Smooth muscle cell (in vitro differentiated cells): ENCODE measurements around a stretch of chr7.

DNA sequence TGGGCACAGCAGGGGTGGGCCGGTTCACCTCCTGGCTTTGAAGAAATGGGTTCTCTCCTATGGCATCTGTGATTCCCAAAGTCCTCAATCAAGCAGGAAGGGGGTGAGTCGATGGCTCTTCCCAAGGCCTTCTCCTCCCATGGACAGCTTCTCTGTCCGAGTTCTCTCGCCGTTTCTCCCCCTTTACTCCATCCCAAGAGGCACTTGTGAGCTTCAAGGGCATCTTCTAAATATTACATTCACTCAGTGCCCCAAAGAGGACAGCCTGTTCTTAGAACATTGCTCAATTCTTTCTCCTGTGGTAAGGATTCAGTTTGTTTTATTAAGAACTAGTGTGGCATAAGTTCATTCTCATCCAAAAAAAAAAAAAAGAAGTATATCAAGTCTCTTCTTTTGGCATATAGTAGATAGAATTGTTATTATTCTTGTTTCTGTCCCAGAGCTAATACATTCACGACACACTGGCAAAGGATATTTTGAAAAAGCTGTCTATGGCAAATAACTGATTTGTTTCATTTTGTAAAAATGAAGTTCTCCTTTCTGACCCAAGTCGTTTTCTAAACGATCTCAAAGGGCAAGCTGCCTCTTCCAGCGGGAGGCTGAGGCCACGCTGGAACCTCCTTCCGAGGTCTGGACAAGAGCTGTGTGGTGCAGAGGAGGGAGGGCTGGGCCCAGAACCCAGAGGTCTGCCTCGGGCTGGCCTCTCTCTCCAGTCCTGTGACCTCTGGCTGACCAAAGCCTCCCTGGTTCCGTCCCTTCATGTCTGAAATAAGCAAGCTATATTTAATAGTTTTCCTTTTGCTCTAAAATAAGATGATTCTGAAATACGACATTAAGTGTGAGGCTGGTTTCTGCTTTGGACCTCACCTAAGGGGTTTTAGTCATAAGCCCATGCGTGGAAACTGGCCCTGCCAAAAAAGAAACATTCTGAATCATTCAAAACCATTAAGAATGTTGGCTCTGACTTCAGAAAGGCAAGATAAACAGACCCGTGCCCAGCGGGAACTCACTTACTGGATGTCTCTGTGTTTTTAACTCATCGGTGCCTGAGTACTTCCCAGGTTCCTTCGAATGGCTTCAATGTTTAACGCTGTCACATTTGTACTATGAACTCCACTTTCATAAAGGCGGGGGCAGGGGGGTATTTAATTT lies 157.0 kb upstream of the KLF14 start:
- RAMPAGE, long total RNA = no peak

DNA sequence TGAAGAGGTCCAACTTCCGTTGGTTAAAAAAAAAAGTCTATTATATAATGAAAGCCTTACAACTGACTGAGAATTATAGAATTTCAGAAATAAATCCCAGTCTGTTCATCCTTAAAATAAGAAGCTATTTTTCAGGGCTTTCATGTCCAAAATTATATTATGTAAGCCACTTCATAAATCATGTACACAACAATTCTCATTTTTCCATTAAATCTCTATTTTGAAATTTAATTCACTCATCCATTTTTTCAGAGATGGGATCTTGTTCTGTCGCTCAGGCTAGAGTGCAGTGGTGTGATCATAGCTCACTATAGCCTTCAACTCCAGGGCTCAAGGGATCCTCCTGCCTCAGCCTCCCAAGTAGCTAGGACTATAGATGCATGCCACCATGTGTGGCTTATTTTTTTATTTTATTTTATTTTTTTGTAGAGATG lies 203.7 kb upstream of the KLF14 start:
- RAMPAGE, long total RNA = no peak

DNA sequence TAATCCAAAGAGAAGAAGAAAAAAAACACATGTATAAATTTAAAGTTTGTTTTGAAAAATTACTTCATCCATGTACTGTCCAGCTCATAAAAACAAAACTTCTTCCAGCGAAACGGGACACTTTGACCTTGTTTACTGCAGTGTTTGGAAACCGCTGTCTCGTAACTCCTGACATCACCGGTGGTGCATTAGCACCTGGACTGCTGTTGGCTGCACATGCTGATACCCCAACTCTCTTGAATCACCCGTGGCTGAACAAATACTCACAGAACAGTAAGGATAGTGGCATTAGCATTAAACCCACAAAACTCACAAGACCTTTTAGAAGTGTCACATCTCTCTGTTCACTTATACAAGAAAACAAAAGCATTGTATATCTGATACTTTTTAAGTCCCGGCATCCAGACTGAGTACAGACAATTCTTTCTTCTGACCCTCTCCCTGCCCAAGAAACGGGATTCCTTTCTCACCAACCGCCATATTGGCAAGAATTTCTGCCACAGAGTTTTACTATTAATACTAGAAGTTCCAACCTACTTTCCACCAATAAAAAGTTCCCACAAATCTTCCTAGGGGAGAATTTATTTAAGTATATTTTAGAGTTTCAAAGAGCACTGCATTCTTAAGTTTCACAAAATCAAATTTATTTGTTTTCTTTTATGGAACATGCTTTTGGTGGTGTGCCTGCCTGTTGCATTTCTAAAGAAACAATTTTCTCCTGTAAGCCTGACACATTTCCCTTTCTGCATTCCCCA lies 208.3 kb upstream of the KLF14 start:
- RAMPAGE, long total RNA = no peak

DNA sequence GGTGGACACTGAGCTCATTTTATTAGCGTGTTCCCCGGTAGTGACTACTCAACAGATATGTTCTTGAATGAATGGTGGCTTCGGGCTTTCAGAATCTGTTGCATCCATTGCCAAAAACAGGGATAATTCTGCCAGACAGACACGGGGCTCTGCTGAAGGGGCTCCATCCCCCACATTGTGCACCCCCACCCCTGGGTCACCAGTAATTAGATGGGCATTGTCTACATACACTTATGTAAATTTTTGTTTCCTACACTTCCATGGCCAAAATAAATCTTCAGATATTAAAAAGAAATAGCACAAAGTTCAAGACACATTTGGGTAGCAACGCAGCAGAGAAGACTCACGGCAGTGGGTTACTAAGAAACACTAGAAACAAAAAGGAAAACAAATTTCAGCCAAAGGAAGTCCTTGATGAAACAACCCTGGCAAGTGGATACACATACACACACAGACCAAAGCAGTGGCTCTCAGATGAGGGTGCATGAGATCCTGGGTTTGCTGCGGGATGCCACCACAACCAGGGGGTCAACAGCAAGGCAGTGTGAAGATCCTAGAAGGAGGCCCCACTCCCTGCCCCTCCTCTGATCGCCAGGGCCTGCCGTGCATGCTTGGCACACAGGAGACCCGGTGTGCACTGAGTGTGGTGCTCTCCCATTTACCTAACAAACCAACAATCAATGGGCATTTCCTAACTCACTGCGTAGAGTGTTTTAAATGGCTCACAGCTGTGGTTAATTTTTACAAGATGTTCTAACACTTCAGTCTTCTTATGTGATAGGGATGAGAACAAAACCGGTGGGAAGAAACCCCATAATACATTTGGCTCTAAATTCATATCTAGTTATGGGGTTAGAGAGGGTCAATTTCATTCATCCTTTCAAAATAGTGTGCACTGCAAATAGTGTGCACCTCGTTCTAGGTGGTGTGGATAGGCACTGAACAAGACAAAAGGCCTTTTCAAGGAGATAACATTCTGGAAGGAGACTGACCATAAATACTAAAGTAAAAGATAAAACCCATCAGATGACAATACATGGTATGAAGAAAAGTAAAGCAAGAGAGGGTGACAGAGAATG lies 252.3 kb upstream of the KLF14 start:
- RAMPAGE, long total RNA = no peak

GRCh38 chr7:130987036-130987600 lies 253.1 kb upstream of the KLF14 start:
- RAMPAGE, long total RNA = no peak

- RAMPAGE, long total RNA = no peak
These were observed 274.7 kb upstream of the KLF14 start for GRCh38 chr7:131008659-131009150.

DNA sequence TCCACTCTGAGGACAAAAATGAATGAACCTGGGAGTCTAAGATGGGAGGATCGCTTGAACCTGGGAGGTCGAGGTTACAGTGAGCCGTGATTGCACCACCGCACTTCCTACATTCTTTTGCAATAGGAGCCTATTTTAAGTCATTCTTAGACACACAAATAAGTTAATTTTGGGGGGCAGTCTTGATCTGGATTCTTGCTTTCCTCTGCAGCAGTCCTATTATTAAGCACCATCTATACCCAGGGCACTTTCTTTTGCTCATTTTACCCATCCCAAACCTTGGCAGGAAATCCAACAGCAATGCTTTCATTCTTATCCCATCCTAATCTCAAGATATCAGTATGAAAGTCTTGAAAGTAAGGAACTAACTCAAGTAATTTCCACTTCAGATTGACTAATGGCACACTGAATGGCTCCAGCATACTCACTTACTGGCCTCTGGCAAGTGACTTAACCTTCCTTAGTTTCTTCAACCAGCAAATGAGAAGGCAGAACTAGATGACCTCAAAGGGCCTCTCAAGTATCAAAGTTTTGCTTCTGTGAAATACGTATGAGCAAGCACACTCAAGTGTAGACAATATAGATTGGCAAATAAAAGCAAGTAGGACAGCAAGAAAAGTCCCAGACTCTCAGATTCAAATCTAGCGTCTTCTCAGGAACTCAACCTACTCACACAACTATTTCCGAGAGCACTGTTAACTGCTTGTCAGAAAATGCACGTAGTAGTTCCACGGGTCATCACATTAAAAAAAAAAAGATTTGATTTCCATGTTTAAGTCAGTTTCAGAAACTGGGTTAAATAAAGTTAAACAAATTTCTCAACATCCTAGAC lies 276.6 kb upstream of the KLF14 start:
- RAMPAGE, long total RNA = no peak

- RAMPAGE, long total RNA = no peak
These were observed 284.6 kb upstream of the KLF14 start for GRCh38 chr7:131018525-131019110.

DNA sequence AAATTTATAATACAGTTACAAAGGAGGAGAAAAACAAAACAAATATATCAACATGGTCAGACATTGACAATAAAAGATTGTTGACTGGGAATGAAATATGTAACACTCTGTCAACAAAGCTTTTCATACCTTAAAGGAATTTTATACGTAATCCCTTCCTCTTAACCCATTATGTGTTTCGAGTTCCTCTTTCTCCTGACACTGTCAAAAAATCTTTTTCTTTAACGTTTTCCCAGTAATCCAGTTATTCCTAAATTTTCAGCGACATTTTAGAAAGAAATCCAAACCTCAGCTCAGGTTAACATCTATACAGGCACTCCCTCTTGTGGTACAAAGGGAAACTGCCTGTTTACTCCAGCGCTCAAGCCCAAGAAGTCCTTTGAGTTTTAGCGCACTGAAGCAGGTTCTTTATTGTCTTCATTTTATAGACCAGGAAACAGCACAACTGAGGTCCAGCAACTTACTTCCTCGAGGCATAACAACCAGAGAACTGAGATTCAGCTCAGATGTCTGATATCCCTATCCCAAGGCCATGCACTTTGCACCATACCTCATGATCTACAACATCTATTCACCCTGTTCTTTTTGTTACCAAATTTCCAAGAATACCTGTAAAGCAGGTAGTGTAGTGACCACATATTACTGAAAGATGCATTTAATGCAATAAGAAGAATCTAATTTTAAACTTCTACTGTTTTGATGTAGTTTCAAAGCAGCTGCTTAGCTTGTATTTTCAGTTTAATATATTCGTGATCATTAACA lies 287.2 kb upstream of the MKLN1 start:
- RAMPAGE, long total RNA = no peak

DNA sequence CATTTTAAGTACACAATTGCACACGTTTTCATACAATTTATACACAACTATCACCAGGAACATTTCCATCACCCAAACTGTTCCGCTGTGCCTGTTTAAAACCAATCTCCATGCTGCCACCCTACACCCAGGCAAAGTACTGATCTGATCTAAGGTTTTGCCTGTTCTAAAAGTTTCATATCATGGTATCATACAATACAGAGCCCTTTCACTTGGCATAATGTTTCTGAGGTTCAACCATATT lies 282.9 kb upstream of the MKLN1 start:
- RAMPAGE, long total RNA = no peak

DNA sequence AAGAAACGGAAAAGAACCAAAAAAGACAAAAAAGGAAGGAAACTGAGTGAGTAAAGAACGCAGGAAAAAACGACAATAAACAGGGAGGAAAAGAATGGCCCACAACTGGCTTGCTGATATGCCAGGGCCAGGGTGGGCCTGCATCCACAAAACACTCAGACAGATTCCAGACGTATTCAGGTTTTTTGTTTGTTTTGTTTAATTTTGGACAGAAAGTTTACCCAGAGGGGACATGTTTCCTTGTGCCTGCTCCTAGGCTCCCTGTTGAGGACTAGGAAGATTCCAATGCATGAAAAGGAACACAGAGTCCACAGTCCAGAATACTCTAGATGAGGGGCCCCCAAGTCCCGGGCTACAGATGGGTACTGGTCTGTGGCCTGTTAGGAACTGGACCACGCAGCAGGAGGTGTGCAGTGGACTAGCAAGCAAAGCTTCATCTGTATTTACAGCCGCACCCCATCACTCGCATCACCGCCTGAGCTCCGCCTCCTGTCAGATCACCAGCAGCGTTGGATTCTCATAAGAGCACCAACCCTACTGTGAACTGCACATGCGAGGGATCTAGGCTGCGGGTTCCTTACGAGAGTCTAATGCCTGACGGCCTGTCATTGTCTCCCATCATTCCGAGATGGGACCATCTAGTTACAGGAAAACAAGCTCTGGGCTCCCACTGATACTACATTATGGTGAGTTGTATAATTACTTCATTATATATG lies 233.1 kb upstream of the MKLN1 start:
- RAMPAGE, long total RNA = no peak

- RAMPAGE, long total RNA = no peak
These were observed 231.0 kb upstream of the MKLN1 start for GRCh38 chr7:131096427-131097266.

DNA sequence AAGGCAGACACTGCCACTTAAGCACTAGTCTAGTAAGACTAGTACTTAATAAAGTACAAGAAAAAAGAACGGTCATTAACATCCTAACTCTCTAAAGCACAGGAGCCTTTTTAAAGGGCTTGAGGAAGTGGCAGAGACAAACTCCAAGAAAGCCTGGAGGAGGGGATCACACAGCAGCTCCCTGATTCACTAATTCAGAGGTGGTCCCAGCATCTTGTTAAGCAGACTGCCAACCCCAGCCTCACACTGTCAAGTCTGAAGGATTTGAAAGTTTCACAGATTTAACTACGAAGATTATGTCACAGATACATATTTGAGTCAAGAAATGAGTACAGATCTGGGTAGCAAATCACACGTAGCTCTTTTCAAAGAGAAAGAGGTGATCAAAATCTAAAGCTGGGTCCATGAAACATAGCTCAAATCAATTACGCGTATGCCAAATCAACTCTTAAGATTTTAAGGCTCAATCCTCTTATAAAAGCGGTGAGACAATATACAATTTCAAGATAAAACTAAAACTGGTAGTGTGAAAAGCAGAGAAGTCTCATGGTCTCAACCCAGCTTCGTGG lies 230.0 kb upstream of the MKLN1 start:
- RAMPAGE, long total RNA = no peak

GRCh38 chr7:131103373-131103872 lies 224.3 kb upstream of the MKLN1 start:
- RAMPAGE, long total RNA = no peak

- RAMPAGE, long total RNA = no peak
These were observed 222.6 kb upstream of the MKLN1 start for GRCh38 chr7:131105109-131105475.

DNA sequence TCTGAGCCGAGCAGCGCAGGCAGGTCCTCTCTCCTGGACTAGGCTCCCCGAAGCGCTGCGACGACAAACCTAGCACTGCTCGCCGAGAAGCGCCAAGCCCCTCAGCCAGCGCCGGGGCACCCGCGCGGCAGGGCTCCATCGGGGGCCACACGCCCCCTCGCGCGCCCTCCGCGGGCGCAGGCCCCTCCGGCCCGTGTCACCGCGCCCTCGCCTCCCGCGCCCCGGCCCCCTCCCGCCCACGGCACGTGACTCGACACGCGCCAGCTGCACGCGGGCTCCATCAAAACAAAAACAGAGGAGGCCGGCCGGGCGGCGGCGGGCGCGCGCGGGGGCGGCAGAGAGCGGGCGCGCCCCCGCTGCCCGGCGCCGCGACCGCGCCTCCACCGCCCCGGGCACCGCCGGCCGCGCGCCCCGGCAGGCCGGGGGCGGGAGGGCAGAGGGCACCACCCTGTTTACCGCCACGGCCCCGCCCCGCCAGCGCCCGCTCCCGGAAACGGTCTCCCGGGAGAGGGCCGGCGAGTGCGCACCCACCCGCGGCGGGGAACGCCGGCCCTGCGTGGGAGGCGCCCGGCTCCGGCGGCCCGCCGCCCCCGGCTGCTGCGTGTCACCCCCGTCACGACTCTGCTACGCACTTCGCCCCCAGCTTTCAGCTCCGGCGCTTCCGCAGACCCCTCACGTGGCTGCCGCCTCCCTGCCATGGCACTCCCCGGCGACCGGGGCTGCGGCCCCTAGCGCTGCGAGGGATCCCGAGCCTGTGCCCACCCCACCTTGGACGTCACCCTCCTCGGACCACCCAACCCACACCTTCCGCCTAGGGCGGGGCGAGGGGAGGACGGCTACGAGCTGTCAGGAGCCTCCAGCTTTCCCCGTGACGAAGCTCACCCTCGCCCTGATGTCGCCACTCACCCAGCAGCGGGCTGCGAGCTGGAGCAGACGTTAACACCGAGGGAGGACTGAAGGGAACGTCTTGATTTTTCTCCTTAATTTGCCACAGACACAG lies 221.7 kb upstream of the MKLN1 start:
- RAMPAGE, long total RNA = no peak

DNA sequence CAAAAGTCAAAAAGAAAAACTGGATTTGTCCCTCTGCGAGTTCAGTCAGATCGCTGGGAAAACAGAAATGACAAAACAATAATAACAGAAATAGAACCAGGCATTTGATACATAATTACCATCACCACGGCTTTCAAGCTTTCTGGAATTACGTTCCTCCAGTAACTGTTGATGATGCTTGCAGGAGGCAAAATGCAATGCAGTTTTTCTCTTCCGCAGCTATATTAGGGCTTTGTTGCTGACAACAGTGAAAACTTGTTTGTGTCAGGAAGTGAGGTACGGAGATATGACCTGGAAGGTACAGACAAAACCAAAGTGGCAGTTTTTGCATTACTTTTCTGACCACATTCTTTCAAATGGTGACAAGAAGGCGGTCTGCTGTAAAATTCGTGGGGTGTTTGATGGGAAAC lies 219.2 kb upstream of the MKLN1 start:
- RAMPAGE, long total RNA = no peak

DNA sequence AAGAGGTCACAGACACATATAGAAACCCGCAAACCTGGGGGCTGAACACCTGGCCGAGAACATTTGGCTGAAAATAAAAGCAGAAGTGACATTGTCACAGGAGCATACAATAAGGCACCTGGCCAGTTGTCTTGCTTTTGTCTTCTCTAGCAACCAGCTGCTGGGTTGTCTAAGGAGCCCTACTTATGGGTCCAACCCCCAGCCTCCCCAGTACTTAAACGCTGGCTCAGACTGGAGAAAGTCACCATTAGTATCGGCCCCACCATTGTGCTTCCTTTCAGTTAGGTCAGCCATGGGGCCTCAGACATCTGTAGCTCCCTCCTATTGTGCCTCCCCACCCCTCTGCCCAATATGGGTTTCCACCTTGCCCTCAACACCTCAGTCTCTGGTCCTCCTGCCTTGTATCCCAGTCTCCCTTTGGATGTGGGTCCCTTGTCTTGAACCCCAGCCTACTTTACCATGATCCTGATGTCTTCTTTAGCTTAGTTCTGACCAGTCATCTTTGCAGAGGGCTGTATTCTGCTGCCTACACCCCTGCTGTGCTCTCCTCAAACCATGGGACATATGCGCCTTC lies 203.3 kb upstream of the MKLN1 start:
- RAMPAGE, long total RNA = no peak

DNA sequence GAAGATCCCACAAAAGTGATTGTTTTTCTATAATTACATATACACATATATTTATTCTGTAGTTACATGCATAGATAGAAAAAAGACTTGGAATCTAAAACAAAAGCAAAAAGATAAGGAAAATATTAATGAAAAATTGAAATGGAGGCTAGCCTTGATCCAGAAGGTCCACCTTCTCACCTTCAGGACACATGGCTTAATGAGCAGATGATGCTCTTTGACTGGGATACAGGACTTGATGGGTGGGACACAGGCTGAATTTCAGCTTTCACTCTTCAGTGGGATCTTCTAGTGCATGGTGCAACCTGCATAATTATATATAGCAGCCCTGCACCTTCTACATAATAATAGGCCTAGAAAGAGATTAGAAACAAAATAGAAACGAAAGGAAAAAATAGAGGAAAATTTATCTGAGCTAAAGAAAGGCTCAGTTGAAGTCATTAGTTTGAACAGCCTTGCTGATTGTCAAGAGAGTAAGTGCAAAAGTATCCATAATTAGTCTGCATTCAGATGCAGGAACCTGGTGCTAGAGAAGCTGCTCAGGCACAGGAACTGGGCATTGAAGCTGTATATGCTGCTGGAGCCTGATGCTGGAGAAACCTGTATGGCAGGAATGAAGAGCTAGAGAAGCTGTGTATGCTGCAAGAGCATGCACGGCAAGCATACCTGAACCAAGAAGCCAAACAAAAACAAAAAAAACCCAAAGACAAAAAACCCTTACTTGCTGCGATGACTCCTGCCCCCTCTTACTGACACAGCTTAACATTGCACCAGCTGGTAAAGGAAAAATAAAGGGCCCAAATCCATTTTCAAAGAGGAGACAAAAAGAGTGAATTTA lies 19.3 kb downstream of the MKLN1 start:
- RAMPAGE, long total RNA = no peak

DNA sequence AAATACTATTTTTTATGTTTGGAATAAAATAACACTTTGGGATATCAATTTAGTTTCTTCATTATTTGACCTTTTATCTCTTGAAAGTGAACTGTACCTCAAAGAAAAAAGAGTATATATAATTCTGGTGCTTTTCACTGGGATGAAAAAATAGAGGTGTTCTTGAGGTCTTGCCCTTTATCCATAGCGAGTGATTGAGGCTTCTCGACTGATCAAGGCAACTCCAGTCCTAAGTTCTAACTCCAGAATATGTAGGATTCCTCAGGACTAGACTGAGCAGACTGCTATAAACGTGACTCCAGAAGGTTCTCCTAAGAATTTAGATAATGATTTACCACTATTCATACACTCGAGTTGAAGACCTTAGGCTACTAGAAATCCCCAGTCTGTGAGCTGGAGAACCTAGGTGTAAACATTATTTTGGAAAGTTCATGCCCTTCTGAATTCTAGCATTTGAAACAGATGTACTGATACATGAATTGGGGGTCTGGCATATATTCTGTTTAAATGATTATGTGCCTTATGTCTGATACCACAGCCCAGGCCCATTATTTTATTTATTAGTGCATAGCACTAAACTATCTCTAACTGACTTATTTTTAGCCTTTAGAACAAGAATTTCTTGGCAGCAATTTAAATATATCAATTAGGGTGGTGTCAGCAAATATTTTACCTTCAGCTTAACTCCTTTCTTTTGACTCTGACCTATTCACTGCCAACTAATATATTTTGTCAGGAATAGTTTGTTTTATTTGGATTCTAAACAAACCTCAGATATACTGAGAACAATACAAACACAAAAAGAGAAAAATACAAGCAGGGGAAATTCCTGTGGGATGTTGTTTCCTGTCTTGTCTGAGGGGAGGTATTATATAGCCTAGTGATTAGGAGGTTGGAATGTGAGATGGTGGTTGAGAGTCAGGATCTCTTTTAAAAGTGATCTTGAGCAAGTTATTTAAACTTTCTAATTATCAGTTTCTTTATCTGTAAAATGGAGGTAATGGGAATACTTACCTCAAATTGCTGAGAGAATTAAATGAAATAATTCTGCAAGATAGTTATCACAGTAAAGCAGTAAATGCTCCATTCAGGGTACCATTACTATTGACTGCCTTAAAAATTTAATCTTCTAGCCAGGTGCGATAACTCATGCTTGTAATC lies 75.8 kb downstream of the PODXL start:
- RAMPAGE, long total RNA = no peak